ENCODE data around the genes CYP8B1, POMGNT2 and TCAIM.

- PRO-cap: no peak
- RAMPAGE, long total RNA: no peak
These were observed 15.7 kb upstream of the ZBTB47 start for GRCh38 chr3:42637666-42638309.

DNA sequence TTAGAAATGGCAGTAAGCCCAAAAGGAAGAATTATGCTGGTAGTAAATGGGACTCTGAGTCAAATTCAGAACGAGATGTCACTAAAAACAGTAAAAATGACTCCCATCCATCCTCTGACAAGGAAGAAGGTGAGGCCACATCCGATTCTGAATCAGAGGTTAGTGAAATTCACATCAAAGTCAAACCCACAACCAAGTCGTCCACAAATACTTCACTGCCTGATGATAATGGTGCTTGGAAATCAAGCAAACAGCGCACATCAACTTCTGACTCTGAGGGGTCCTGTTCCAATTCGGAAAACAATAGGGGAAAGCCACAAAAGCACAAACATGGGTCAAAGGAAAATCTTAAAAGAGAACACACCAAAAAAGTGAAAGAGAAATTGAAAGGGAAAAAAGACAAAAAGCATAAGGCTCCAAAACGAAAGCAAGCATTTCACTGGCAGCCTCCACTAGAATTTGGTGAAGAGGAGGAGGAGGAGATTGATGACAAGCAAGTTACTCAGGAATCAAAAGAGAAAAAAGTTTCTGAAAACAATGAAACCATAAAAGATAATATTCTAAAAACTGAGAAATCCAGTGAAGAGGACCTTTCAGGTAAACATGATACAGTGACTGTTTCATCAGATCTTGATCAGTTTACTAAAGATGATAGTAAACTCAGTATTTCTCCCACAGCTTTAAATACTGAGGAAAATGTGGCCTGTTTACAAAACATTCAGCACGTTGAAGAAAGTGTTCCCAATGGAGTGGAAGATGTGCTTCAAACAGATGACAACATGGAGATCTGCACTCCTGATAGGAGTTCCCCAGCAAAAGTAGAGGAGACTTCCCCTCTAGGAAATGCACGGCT is 15.0 kb upstream of the ZBTB47 start:
- PRO-cap: no peak
- RAMPAGE, long total RNA: no peak

DNA sequence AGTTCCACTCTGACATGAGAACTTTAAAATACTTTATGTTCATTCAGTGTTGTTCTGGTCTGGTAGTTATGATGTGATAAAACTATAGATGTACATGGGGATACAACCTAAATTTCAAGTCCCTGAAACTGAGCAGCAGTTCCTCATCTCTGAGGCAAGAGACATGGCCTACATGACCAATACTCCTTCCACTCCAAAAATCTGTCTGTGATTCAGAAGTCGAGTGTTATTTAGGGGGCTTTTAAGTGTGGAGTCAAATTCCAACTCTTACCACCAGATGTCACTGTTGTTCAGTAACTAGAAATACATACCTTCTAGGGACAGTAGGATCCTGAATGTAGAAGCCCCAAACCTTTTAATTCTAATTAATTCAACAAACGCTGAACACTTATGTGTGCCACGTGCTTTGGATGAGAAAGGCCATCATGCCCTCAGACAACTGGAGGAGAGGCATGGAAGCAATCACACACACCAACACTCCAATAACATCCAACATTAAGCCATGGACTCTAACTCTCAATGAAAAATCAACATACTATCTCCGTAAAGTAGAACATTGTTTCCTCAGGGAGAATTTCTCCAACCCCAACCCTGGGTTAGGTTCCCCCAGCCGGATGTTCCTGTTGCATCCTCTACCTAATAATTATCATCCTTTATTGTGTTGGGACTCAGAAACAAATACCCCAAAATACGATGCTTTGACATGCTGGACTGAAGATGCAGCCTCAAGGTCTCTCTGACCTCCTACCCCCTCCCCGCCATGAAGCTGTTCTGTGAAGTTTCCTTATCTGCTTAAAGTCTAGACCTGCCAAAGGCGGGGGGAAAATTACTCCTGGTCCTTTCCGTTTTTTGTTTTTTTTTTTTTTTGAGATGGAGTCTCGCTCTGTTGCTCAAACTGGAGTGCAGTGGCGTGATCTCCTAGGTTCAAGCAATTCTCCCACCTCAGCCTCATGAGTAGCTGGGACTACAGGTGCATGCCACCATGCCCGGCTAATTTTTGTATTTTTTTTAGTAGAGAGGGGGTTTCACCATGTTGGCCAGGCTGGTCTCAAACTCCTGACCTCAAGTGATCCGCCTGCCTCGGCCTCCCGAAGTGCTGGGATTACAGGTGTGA is 8.0 kb upstream of the CCDC13 start:
- PRO-cap: no peak
- RAMPAGE, long total RNA: no peak

DNA sequence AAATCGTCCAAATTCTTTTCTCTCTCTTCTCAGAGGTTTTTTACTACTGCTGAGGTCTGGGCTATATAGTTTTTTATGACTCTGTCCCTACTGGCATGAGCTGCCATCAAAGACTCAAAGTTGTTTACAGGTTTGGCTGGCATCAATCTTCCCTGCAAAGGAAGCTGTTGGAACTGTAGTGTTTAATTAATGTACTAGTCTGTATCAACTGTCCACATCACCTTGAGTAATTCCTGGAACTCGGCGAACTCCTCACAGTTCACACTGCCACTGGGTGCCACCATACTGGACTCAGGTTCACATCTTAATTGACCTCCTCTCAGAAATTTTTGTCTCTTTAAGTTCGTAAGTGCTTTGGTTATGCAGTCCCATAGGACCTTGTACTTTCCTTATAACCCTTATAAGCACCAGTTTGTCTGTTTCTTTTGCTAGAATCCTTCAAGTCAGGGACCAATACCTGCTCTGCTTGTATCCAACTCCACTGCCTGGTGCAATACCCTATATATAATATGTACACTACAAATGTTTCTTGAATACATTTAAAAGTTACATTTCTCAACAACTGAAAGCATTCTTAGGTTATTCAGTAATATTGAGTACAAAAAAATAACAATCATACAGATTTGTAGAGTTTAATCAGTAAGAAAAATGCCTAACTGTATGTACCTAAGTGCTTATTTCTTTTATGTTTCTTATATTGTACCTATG is 3.1 kb downstream of the HIGD1A start:
- PRO-cap: no peak
- RAMPAGE, long total RNA: no peak

- PRO-cap: bidirectional peak, plus-strand start at chr3:42803959, minus-strand start at chr3:42803955
- RAMPAGE, long total RNA: no peak
These were observed 981 bp downstream of the HIGD1A start for GRCh38 chr3:42802912-42804105.

DNA sequence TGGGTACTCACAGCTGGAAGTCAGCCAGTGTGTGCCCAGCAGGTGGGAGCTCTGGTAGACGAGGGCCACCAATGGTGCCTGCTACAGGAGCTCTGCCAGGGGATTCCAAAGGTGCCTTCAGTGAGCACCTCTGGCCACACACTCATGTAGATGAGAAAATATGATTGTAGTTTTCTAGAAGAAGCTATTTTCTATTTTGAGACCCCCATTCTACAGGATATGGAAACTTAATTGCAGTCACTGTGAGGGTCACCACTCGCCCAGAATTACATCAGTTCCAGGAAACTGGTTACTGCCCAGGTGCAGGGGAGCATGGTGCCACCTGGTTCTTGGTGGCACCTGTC is 31.1 kb downstream of the CYP8B1 start:
- PRO-cap: no peak
- RAMPAGE, long total RNA: no peak

DNA sequence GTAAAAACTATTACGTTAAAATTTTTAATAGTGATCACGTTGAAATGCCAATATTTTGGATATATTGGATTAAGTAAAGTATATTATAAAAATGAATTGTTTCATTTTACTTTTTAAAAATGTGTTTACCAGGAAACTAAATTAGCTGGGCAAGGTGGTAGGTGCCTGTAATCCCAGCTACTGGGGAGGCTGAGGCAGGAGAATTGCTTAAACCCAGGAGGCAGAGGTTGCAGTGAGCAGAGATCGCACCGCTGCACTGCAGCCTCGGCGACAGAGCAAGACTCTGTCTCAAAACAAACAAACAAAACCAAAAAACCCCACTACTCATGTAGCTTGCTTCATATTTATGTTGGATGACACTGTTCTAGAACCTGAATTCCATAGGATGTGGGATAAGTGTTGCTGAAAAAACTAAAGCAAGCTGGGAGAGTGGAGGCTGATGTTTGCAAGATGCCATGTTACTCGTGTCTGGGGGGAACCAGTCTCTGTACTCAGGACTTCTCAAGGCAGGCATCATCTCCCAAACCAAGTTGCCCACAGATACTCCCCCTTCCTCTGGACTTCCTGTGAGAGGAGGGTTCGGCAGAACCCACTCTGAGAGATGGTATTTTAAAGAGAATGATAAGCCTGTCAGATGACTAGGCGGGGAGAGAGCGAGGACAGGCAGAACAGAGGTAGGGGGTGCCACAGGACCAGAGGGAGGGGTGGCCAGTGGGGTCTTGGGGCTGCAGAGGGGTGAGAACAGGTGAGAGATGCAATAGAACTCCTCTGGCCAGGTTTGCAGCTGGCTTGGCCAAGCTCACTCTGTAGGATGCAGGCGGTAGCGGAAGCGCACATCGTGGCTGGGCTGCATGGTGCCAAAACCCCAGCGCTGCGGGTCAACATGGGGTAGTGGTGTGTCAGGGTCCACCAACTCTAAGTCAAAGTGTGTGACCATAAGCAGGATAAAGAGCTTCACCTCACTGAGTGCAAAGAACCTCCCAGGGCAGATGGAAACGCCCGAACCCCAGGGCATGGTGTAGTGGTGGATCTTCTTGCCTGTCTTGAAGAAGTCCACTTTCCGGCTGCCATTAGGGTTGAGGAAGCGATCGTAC is 1.8 kb downstream of the CYP8B1 start:
- PRO-cap: no peak
- RAMPAGE, long total RNA: no peak

DNA sequence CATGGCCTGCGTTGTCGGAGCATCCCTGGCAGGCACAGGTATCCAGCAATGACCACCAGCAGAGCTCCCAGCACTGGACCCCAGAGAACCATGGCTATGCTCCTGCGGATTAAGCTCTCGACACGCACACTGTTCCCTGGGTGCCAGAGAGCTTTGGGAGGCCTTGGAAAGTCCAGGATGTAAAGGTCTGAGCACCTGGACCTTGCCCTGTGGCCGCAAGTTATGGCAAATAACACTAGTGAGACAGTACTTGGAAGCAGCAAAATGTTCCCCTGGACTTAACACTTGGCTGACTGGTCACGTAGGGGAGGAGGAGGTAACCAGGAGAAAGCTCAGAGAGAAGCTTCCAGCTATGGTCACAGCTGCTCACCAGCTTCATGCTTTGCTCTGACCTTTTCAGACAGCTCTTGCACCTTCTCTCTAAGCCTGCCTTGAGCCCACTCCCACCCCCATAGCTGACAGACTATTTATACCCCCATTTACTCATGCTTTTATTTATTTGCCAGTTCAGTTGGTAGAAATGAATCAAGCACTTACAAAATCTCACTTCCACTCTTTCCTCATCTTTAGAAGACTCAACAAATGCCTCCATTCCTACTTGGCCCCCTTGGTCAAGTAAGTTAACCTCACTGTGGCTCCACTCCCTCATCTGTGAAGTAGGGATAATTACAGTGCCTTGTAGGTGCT is at the start of gene CYP8B1:
CYP8B1 (minus strand) TSS at position 155 of the 687 bp plus-strand sequence.
- PRO-cap: no peak
- RAMPAGE, long total RNA: no peak

DNA sequence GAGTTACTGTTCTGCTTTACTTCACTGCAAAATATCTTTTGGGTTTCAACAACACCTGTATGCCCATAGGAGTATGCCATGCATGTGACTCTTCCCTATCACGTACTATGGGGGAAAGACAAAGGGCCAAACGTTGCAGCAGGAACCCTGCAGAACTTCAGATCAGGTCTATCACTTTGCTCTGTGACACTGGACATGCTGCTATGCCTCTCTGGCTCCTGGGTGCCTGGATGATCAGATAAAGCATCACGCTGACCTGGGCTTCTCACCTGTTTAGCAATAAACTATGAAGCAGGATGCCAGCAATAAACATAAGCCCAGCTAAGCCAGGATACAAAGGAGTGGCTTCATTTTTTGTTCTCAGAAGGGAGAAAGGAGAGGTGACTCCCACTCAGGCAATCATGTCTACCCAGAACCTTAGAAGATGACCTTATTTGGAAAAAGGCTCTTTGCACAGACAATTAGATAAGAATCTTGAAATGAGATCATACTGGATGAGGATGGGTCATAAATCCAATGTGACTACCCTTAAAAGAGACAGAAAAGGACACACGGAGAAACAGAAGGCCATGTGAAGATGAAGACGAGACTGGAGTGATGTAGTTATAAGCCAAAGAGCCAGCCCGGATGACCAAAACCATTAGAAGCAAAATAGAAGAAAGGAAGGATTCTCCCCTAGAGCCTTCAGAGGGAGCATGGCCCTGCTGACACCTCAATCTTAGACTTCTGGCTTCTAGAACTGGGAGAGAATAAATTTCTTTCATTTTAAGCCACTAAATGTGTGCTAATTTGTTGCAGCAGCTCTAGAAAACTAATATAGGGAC is 19.2 kb downstream of the POMGNT2 start:
- PRO-cap: no peak
- RAMPAGE, long total RNA: no peak

DNA sequence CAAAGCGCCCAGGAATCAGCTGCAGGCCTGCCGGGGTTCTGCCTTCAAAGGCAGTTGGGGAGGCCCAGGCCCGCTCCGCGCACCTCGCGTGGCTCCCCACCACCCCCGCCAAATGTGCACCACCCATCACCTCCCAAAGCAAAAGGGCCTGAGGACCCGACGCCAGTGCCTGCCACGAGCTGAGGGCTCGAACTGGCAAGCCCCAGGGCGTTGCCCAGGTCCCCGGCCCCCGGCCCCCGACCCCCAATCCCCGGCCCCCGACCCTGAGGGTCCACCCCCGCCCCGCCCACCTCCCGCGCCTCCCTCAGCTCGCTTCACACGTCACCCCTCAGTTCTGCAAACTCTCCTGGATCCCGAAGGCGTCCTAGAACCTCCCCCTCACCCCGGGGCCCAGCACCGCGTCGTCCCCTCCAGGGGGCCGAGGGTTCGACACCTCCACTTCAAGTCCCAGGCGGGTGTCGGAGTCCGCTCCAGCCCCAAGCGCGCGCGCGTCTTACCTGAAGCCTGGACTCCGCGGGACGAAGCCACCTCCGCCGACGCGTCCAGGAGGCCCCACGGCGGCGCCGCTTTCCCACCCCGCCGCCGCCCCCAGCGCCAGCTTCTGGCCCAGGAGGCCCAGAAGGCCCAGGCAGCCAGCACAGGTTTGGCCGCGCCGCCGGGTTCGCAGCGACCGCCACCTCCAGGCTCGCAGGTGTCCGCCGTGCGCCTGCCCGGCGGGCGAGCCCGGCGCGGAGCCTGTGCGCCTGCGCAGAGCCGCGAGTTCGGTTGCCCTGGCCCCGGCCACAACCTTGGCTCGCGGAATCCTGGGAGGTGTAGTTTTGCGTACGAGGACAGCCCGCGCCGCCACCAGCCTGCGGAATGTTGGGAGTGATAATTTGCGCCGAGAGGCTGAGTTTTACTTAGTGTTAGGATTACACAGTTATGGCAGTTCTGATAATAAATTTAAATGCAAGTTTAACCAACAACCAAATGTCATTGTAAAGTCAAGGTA is at the start of gene POMGNT2:
POMGNT2 (minus strand) TSS at position 741 of the 991 bp plus-strand sequence.
- PRO-cap: bidirectional peak, plus-strand start at position 331 of the sequence, minus-strand start at position 194 of the sequence
- RAMPAGE, long total RNA: no peak

DNA sequence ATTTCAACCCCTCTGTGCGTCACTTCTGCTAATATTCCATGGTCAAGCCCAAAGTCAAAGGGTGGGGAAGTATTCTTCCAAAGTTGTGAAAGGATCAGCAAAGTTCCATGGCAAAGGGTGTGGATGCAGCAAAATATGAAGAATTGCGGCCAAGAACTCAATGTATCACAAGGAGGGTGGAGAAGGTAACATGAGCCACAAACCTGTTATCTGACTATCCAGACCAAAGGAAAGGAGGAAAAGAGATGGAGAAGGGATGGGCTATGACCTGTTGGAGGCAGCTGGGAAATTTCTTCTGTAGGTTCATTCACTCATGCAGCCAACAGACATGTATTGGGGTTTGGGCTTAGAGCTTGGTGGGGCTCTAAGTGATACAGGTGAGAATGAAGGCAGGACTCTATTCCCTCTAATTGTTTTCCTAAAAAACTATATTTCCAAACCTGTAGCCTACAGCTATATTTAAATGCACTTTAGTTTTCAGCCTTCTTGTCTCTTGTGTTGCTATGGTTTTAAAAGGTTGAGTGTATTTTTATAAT is 71.0 kb upstream of the SNRK start:
- PRO-cap: no peak
- RAMPAGE, long total RNA: no peak

GRCh38 chr3:43347500-43348318 is 61.4 kb downstream of the SNRK start:
- PRO-cap: no peak
- RAMPAGE, long total RNA: no peak

GRCh38 chr3:43401725-43402369 is 115.5 kb downstream of the SNRK start:
- PRO-cap: no peak
- RAMPAGE, long total RNA: no peak

DNA sequence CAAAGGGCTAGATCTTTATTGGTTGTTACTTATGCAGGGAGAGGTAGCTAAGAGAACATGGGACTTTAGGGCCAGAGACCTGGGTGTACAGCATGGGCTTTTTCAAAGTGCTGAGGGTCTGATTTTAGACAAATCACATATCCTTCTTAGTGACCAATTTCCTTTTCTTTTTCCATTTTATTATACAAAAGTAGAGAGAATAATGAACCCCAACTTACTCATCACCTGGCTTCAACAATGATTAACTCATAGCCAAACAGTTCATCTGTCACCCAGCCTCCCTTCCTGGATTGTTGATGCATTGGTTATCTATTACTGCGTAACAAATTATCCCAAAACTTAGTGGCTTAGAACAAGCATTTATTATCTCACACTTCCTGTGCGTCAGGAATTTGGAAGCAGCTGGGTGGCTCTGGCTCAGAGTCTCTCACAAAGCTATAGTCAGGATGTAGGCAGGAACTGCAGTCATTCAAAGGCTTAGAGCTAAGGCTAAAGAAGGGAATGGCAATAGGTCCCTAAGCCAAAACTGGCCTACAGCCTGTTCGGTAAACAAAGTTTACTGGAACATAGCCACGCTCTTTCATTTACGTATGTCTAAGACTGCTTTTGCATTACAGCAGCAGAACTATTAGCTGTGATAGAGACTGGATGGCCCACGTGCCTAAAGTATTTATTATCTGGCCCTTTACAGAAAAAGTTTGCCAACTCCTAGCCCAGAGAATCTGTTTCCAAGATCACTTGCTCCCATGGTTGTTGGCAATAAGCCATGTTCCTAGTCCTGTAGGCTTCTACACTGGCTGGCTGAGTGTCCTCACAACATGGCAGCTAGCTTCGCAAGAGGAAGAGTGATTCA is 132.2 kb downstream of the SNRK start:
- PRO-cap: no peak
- RAMPAGE, long total RNA: no peak

DNA sequence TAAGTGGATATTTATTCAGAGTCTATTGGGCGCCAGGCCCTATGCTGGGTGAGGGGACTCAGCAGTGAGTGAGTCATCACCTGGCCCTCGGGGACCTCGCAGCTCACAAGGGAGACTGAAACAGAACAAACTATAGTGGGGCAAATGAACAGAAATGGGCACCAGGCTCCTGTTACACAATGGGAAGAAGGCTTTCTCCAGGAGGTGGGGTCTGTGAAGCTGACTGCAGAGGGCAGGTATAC is 136.9 kb downstream of the SNRK start:
- PRO-cap: no peak
- RAMPAGE, long total RNA: no peak

DNA sequence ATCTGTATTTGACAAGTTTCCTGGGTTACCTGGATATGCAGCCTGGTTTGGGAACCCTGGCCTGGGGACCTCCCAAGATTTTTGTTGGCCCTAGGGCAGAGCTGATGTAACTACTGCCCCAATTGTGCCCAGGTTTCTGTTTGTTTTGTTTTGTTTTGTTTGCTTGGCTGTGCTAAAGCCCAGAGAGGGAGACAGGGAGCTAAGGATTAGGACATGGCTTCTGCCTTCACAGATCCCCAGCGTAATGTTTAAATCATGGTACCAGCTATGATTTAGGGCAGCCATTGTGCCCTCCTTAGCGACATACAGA is 47.6 kb downstream of the ABHD5 start:
- PRO-cap: no peak
- RAMPAGE, long total RNA: no peak

DNA sequence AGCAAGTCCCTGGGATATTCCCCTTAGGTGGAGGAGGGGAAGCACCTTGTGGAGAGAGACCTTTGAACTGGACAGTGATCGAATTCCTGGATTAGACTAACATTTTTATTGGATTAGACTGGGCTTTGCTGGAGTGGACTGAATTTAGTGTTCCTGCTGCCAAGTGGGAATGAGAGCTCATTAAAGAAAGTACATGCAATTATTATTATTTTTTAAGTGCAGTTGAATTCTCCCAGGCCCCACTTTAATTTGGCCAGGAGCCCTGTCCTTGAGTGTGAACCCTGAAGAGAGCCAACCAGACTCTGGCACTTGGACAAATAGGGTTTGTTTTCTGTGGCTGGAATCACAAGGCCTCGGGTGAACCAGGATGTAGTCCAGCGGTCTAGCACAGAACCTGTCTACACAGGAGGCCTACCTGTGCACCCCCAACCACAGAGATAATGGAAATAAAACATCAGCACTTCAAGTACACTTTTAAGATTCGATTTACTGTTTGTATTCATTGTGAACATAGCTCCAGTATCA is 193.2 kb downstream of the ABHD5 start:
- PRO-cap: no peak
- RAMPAGE, long total RNA: no peak

DNA sequence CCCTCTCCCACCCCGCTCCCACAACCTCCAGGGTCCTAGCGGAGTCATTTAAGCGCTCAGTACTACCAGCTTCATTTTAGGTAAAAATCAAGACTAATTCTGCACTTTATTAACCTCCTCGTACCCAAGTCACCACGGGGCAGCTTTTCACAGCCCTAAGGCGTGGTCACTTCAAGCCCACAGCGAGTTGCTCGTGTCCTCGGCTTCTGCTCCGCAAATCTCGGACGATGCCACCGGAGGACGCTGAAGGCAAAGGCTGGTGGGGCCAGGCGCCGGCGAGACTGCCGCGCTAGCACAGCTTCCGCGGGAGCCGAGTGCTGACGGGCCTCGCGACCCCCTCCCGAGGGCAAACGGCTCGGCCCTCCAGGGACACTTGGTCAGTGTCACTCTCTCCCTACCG is 245.5 kb upstream of the TOPAZ1 start:
- PRO-cap: no peak
- RAMPAGE, long total RNA: no peak

- PRO-cap: unidirectional peak, plus-strand start at chr3:44338129
- RAMPAGE, long total RNA: no peak
These were observed 525 bp upstream of the TCAIM start for GRCh38 chr3:44337855-44338626.

GRCh38 chr3:44338627-44339233 is at the start of gene TCAIM:
Gene TCAIM (plus strand): TSS chr3:44338766.
- PRO-cap: unidirectional peak, plus-strand start at chr3:44338766; unidirectional peak, plus-strand start at chr3:44338873; unidirectional peak, plus-strand start at chr3:44338938; unidirectional peak, minus-strand start at chr3:44339009
- RAMPAGE, long total RNA: start-site peak on the plus strand at chr3:44338755-44338787, 31 and 30 reads in 2 replicates